Measurements from ENCODE around the gene CDK2AP2.

DNA sequence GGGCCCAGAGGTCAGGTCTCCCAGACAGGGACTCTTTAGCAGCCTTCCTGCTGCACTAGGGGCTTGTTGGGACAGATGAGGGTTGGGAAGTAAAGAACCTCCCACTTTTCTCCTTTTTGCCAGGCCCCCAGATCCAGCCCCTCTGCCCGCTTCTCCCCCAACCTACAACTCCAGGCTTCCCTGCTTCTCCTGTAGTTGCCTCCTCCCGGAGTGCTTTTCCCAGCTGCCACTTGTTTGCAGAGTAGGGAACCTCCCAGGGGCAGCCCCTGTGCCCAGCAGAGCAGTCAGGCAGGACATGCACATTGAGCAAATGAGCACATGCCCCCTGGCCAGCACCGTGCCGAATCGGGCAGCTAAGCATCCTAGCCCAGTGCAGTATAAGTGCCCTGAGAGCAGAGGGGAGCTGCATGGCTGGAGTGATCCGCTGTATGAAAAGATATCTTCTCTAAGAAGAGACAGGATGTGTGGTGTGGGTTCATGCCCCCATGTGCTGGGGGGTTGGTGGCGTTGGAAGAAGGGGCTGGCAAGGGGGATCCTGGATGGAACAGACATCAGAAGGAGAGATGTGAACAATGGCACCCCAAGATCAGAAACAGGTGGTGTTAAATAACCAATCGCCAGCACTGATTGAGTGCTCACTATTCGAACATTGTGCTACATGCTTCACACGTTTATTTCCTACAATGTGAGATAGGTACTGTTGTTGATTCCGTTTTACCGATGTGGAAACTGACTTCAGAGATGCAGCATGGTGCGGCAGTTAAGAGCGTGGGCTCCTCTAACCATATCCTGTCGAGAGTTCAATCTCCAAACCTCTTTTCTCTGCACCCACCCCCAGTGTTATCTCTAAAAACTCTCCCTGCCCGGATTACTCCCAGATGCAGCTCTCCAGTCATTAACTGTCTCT is 1.1 kb downstream of the AIP start:
- PRO-cap, 2 experiments: no peak in any of the 2 experiments

GRCh38 chr11:67507156-67508306 is at the start of gene CDK2AP2:
CDK2AP2 (minus strand) TSS chr11:67508162.
- PRO-cap, 2 experiments: peak in 2 of 2 experiments; most common minus-strand start chr11:67508158 (in 1)

DNA sequence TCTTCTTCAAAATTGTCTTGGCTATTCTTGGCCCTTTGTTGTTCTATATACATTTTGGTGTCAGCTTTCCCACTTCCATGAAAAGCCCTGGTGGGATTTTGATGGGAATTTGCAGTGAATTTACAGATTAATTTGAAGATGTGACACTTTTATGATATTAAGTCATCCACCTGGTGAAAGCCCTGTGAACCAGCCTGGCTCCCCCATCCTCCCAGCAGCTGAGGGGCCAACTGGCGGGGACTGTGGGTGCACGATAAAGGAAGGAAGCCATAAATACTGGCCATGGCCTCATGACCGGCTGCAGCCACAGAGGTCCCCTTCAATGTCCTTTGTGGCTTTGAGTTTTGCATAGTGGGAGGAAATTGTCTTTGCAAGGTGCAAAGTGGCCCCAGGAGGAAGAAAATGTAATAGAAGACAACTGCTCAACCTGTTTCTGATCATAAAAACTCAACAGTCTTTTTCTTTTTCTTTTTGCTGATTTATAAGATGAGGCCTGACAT is 6.4 kb upstream of the NDUFV1 start:
- PRO-cap, 2 experiments: no peak in any of the 2 experiments

- PRO-cap, 2 experiments: no peak in any of the 2 experiments
Measured at GRCh38 chr11:67629270-67629645, 479 bp downstream of the NUDT8 start.

DNA sequence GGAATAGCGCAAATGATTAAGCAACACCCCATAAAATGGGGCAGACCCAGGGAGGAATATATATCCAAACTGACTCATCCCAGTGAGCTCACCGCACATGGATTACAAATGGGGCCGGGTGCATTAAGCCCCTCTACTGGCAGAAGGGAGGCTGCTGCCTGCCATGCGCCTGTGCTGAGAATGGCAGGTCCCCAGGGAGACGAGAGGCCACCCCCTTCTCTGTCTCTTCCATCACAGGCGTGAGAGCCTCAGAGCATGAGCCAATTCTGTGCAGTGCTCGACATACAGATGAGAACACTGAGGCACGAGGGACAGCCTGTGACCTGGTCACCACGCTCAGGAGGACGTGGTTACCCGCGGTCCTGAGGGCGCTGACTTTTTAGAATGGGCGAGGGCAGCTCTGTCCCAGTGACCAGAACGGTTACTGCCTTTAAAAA is 130.1 kb upstream of the ALDH3B2 start:
- PRO-cap, 2 experiments: no peak in any of the 2 experiments

DNA sequence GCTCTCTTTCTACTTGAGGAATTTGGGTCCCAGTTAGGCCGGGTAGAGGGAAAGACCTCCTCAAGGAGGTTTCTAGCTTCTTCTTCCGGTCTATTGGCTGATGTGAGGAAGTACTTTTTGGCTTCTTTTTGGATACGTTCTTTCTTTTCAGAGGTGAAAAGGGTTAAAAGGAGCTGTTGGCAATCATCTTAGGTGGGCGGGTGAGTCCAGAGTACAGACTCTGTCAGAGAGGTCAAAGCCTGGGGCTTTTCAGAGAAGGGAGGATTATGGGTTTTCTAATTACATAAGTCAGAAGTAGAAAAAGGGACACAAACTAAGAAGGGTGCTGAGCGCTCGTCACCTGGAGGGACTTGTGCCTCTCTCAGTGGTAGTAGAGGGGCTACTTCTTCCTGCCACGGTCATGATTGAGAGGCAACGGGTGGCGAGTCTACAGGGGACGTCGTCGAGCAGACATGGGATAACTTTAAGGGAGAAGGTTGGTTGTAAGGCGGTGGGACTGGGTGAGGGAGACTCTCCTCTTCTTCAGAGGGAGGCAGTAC is 117.6 kb downstream of the UNC93B1 start:
- PRO-cap, 2 experiments: no peak in any of the 2 experiments

DNA sequence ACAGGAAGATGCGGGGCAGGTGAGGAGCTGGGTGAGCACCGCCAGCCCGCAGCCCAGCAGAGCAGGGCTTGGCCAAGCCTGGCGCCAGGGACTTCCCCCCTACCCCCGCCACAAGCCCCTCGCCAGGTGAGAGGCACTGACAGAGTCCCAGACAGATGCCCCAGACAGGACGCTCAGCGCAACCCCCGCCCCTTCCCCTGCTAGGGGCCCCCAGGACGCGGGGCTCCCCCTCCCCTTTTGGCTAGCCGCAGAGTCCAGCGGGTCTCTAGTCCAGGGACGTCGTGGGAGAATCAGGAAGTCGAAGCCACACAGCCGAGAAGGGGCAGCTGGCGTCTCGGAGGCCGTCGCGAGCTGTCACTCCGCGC is 48.9 kb downstream of the UNC93B1 start:
- PRO-cap, 2 experiments: no peak in any of the 2 experiments

DNA sequence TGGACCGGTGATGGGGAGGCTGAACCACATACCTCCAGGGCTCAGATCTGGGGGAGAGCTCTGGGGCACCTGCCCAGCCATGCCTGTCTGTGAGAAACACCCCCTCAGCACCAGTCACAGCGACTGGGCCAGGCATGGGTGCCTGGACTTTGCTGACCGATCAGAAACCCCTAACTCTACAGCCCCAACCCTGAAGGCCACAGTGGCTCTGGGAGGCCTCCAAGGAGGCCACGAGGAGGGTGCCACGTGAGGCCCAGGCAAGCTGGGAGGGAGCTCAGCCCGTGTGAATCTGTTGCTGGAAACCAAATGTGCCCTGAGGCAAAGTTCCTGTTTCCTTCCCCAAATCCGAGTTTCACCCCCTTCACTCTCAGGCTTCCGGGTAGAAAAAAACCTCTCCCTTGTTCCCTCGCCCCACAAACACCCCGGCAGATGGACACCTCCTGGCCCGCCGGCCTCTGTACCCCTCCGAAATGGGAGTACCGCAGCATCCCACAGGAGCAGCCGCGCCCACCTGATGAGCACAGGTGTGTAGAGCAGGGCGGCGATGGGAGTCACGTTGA is 1.3 kb downstream of the UNC93B1 start:
- PRO-cap, 2 experiments: no peak in any of the 2 experiments

GRCh38 chr11:68039673-68040102 is 863 bp downstream of the TCIRG1 start:
- PRO-cap, 2 experiments: peak in 2 of 2 experiments; most common plus-strand start chr11:68039943 (in 1); most common minus-strand start chr11:68039950 (in 2)

- PRO-cap, 2 experiments: peak in 2 of 2 experiments; most common plus-strand start chr11:68050182 (in 2); most common minus-strand start chr11:68050183 (in 2)
Measured at GRCh38 chr11:68049678-68050437, 11.0 kb downstream of the TCIRG1 start.

- PRO-cap, 2 experiments: peak in 2 of 2 experiments; most common minus-strand start chr11:68076145 (in 2)
Measured at GRCh38 chr11:68076001-68076206, 37.1 kb downstream of the TCIRG1 start.

GRCh38 chr11:68137871-68138124 is 16.6 kb upstream of the CHKA start:
- PRO-cap, 2 experiments: no peak in any of the 2 experiments

GRCh38 chr11:68141662-68142457 is 20.7 kb upstream of the CHKA start:
- PRO-cap, 2 experiments: no peak in any of the 2 experiments

DNA sequence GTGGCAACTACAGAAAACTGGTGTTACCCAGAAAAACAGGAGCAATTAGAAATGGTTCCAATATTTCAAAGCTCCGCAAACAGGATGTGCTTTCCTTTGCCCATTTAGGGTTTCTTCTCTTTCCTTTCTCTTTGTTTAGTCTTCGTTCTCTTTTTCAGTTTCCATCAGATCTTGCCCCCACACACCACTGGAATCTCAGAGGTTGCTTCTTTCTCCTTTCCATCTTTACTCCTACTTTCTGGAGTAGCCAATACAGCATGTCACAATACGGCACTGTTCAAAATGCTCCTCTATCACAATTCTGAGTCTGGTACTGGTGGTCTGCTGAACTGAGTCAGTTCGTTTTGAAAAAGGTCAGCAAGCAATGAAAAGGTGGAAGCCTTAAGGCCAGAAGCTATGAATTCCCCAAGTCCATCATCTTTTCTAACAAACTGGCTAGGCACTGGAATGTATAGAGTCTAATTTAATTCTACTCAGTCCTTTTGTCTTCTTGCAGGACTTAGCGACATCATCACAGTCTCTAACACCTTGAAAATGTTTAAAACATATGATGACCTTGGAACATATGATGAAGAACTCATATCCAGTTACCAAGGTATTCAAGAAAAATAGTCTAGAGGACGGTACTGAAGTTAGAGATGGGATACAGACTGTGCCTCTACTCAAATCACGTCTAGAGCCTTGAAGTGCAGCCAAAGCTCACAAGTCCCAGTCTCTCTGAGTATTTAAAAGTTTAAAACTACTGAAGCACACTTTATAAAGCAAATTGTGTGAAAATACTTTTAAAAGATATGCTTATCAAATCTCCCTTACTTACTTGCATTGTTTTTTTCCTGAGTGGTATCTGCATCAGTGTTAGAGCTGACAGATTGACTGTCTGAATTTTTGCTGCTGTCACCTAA is 45.2 kb upstream of the CHKA start:
- PRO-cap, 2 experiments: no peak in any of the 2 experiments

DNA sequence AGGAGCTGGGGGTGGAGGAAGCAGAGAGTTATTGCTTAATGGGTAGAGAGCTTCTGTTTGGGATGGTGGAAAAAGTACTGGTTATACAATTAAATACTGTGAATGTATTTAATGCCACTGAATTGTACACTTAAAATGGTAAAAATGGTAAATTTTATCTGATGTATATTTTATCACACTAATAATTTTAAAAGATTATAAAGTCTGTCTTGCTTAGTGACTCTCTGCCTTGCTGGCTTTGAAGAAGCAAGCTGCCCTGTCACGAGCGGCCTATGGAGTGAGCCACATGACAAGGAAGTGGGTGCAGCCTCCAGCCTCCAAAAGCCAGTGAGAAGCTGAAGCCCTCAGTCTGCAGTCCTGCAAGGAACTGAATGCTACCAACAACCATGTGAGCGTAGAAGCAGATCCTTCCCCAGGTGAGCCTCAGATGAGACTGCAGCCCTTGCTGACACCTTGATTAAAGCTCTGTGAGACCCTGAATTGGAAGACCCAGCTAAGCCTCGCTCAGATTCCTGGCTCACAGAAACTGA is 20.0 kb downstream of the C11orf24 start:
- PRO-cap, 2 experiments: no peak in any of the 2 experiments

DNA sequence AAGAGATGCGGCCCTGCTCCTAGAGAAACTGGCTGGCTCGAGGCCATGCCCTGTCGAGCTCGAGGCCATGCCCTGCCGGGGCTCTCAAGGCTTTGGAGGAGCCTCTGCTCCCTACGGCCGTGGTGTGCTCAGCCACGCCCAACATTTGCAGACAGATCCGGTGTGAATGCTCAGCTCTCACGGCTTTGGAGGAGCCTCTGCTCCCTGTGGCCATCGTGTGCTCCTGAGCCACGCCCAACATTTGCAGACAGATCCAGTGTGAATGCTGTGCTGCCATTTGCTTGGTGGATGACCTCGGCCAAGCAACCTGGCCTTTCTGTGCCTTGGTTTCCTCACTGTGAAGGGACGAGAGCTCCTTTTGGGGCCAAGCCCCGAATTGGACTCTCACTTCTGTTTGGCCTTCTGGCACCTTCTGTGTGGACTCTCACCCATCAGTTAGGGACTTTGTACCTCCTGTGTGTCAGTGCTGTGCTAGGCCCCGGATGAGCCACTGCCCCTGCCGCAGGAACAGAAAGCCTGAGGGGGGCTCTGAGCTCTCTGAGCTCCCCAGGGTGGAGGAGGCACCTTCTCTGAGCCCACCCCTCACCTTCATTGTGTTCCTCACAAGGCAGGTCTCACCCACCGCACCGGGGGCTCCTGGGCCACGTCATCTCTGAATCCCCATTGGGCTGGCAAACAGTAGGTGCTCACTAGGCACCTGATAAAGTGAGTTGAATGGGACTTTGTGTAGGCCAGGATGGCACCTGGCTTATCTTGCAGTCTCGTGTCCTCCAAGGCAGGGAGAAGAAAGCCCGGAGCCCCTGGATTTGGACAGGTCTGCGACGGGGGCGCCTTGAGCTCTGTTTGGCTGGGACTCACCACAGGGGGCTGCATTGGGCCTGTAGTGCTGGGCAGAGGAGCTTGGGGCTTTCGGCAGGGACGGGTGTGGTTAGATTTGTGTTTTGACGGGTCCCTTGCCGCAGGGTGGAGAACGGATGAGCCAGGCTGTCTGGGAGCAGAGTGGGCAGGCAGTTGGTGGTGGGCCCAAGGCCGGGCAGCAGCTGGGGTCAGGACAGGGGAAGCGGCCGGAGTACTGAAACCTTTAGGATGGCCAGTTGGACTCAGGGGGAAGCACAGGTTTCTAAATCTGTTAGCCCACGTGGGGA is 13.8 kb downstream of the C11orf24 start:
- PRO-cap, 2 experiments: no peak in any of the 2 experiments

DNA sequence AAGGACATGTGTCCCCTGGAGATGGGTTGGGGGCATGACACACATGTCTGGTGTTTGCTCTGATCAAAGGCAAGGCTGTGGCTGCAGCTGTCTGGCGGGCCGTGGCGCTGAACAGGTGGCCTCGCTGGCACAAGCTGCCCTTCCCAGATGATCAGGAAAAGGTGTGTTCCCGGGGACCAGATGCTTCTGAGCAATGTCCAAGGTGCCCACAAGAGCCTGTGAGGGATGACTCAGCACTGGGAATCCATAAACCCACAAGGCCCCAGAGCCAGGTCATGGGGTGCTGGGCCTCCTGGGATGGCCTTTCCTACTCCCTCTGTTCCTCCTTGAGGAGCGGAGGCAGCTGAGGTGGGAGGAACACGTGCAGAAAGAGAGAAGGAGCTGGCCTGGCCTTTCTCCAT is 9.7 kb upstream of the LRP5 start:
- PRO-cap, 2 experiments: no peak in any of the 2 experiments

DNA sequence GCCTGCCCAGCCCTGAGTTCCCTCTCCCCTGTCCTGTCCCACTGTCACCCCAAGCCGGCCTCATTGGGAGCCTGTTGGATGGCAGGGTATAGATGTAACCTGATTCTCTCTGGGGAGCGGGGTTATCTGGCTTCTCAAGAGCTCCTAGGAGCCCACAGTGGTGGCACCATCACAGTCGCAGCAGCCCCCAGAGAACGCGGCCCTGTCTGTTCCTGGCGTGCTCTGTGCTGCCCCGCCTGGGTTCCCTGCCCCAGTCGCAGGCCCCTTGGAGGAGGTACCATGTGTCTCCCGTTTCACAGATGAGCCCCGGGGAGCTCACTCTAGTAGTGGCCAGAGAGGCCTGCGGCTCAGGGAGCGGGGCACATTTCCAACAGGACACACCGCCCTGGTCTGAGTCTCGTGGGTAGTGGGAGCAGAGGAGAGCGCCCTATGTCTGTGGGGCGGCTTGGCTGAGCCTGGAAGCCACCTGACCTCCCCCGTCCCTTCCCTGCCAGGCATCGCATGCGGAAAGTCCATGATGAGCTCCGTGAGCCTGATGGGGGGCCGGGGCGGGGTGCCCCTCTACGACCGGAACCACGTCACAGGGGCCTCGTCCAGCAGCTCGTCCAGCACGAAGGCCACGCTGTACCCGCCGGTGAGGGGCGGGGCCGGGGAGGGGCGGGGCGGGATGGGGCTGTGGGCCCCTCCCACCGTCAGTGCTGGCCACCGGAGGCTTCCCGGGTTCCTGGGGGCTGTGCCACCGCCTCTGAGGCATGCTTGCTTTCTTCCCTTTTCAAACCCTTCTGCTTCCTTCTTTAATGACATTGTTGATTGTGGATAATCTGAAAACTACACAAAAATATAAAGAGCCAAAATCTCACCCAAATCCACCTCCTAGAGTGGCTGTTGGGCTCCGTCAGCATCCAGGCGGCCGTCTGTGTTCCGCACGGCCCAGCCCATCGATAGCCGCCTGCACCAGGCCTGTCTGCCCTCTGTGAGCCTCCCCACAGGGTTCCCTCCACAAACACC is 21.0 kb upstream of the PPP6R3 start:
- PRO-cap, 2 experiments: no peak in any of the 2 experiments

GRCh38 chr11:68460882-68461967 is 673 bp downstream of the PPP6R3 start:
- PRO-cap, 2 experiments: peak in 1 of 2 experiments; most common plus-strand start chr11:68461197 (in 1); most common minus-strand start chr11:68461199 (in 1)

- PRO-cap, 2 experiments: no peak in any of the 2 experiments
Measured at GRCh38 chr11:68593762-68594461, 90.4 kb upstream of the GAL start.

All from monocyte (primary cell).